ENCODE measurements around a stretch of chr1.

DNA sequence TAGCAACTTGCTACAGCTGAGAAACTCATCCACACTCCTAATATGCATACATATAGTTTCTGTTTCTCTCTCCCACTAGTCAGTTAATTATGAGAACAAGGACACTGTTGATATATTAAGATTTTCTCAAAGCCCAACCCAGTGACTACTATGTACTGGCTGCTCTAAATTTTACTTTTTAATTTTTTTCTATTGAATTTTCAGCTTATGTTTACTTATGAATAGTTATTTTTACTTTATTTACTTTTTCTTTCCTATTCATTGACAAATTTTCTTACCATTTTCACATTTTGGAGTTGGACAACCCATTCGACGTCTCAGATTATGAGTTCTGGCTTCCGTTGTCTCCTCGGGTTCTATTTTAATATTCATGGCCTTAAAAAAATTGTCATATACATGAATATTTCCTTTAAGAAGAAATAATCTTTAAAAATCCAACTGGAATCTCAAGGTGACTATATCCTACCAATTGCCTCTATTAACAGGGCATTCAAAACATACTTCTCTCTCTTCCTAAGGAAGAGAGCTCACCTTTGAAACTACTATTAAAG, 44.4 kb downstream of the KDM5B start:
- PRO-cap = no peak
- RAMPAGE, long total RNA, 4 experiments = no peak in any of the 4 experiments

- PRO-cap = unidirectional peak, minus-strand start at chr1:202767504
- RAMPAGE, long total RNA, 4 experiments = no peak in any of the 4 experiments
Observed at GRCh38 chr1:202766636-202767730, 41.2 kb downstream of the KDM5B start.

DNA sequence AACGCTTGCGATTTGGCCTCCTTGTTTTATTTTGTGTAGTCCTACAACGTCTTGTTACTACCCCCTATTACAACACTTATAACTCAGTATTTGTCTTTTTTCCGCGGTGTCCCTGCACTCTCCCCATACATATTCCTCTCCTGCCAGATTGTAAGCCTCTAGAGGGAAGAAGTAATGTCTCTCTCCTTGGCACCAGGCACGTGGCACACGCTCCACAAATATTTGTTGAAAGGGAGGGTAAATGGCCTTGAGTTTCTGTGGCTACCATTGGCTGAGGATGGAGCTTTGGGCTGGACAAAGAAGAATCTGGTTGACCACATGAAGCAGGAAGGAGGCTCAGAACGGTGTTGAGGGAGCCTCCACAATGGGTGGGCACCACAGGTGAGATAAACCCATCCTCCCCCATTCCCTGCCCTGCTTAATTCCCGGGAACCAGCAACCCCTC, 3.6 kb upstream of the KDM5B start:
- PRO-cap = no peak
- RAMPAGE, long total RNA, 4 experiments = no peak in any of the 4 experiments

- PRO-cap = bidirectional peak, plus-strand start at chr1:202861735, minus-strand start at chr1:202861526
- RAMPAGE, long total RNA, 4 experiments = start-site peak on the plus strand in 1 of 4 experiments, at chr1:202861731-202861755 at its widest, 6 reads per replicate; start-site peak on the minus strand in 1 of 4 experiments, at chr1:202861526-202861671 at its widest, 7 reads per replicate
Observed at GRCh38 chr1:202861399-202862300, 27.3 kb downstream of the RABIF start.

DNA sequence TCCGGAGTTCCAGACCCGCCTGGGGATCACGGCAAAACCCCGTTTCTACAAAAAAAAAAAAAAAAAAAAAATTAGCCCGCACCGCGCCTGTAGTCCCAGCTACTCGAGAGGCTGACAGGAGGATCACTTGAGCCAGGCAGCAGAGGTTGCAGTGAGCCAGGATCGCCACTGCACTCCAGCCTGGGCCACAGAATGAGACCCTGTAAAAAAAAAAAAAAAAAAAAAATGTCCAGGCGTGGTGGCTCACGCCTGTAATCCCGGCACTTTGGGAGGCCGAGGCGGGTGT, 380 bp upstream of the KLHL12 start:
- PRO-cap = no peak
- RAMPAGE, long total RNA, 4 experiments = no peak in any of the 4 experiments

DNA sequence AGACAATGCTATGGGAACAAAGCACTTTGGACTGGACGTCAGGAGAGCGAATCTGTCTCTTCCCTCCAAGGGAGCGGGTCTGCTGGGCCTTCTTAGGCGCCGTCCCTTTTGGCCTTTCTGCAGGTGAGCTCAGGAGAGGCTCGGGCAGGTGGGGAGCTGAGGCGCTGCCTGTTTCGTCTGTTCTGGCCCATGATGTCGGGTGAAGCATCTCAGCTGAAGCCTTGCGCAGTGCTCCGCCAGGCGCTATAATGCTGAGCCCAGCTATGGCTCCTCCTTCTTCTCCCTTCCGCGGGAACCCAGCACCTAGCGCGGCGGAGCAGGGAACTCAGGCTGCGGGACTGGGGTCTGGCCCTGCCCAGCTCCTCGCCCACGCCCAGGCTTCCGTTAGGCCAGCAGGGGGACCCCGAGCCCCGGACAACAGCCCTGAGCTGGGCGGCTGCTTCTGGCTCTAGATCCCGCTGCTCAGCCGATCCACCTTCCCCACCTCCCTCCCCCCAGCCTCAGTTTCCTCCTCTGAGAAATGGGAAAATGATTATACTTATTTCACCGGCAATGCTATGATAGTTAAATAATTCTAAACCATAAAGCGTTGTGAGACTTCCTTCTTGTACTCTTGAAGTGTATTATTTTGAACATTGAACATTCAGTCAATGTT, 9.8 kb upstream of the ADORA1 start:
- PRO-cap = no peak
- RAMPAGE, long total RNA, 4 experiments = no peak in any of the 4 experiments

DNA sequence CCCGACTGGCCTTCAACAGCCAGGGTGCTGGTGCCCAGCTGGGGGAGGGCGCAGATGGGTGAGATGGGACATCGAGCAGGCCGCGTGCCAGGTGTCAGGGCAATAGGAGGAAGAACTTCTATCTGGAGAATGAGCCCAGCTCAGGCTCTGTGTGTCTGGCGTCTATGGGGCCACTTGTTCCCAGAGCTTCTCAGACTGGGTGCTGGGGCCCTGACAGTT, 291 bp upstream of the MYBPH start:
- PRO-cap = no peak
- RAMPAGE, long total RNA, 4 experiments = no peak in any of the 4 experiments

GRCh38 chr1:203269008-203269454, 36.3 kb upstream of the BTG2 start:
- PRO-cap = no peak
- RAMPAGE, long total RNA, 4 experiments = no peak in any of the 4 experiments

- PRO-cap = no peak
- RAMPAGE, long total RNA, 4 experiments = no peak in any of the 4 experiments
Observed at GRCh38 chr1:203323558-203324566, 18.5 kb downstream of the BTG2 start.

- PRO-cap = unidirectional peak, plus-strand start at chr1:203344597
- RAMPAGE, long total RNA, 4 experiments = no peak in any of the 4 experiments
Observed at GRCh38 chr1:203344039-203344752, 6.7 kb downstream of the FMOD start.

DNA sequence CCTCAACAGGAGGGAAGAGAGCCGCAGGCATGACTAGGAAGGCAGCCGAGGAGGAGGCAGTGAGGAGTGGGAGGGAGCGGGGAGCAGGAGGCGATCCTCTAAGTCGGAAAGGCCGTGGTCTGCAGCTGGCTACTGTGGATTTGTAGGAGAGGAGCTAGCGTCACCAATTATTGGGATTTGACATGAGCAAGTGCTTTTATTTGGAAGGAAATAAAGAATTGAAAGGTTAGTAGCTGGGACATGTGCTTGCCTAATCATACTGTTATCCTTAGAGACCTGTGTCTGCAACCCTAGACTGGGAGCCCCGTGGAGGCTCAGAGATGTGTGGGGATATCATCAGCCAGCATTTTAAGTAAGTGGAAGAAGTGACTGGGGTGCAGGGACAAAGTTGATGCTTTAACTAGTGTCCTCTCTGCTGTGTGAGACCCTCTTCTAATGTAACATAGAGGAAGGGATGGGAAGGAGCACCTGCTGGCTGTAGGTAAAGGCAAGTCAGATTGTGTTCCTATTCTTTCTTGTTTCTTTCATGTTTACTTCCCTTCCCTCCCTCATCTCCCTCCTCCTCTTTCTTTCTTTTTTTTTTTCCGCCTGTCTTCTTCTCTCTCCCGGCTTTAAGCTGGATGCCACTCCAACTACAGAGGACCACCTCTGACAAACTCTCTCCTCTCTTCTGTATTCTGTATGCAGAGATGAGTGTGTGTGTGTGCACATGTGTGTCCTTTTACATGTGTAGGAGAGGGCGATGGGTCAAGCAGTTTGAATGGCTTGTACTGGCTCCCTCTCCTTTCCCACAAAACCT, 10.2 kb upstream of the FMOD start:
- PRO-cap = no peak
- RAMPAGE, long total RNA, 4 experiments = no peak in any of the 4 experiments

DNA sequence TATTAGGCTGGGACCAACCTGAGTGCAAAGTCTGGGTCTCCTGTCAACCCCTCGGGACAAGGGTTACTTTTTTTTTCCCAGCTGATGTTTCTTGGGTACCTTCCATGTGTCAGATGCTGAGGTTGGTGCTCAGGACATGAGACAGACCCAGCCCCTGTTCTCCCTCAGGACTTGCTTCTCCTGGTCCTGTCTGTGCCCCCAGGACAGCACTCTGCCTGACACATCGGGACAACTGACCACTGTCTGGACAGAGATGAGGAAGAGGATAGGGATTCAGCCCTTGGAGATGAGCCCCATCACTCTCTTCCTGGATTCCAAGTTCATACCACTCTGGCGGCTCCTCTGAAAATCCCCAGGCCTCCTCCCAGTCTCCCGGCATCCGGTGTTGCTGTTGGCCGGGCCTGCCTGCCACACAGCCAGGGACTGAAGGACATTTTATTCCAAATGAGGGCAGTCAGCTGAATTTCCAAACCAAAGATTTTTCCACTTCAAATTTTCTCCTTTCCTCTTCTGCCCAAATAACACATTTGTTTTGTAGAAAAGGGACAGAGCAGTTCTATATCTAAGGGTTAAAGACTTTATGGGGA, 55.7 kb upstream of the FMOD start:
- PRO-cap = no peak
- RAMPAGE, long total RNA, 4 experiments = no peak in any of the 4 experiments

GRCh38 chr1:203448138-203449163, 27.2 kb upstream of the PRELP start:
- PRO-cap = no peak
- RAMPAGE, long total RNA, 4 experiments = no peak in any of the 4 experiments

- PRO-cap = no peak
- RAMPAGE, long total RNA, 4 experiments = no peak in any of the 4 experiments
Observed at GRCh38 chr1:203591980-203592761, 34.5 kb upstream of the ATP2B4 start.

GRCh38 chr1:203996573-203997074, 76.3 kb upstream of the SOX13 start:
- PRO-cap = no peak
- RAMPAGE, long total RNA, 4 experiments = no peak in any of the 4 experiments

DNA sequence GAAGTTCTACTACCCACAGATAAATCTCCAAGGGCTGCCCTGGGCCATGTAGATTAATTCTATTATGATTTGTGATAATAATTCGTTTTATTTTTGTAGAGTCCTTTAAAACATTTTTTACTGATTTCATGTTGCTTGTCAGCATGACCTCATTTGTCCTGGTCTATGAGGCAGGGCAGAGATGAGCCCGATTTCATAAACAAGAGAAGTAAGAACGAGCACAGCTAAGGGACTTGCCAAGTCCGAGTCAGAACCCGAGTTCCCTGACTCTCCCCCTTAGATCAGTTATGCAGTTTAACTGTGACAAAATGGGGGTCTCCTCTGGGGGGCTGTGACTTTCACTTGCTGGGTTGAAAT, 31.1 kb upstream of the SOX13 start:
- PRO-cap = no peak
- RAMPAGE, long total RNA, 4 experiments = no peak in any of the 4 experiments

DNA sequence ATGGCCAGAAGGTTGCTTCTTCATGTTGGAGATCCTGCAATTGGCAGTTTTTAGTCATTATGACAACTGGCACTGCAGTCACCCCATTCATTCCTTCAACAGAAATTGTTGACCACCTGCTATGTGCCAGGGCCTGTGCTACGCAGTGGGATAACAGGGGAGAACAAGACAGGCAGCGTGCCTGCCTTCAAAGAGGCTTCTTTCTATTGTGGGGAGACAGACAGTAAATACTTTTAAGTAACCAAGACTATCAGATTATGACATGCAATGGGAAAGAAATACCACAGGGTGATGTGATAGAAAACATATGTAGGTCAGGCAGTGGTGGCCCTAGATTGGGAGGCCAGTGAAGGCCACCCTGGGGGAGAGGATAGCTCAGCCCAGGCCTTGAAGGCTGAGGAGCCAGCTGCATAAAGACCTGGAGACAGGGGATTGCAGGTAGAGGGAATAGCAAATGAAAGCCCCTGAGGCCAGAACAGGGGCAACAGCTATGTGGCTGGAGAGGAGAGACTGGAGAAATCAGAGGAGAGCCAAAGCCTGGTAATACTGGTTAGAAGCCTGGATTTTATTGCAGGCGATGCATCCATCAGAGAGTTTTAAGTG, 3.9 kb downstream of the SOX13 start:
- PRO-cap = no peak
- RAMPAGE, long total RNA, 4 experiments = no peak in any of the 4 experiments

GRCh38 chr1:204126830-204127468, 24.9 kb downstream of the ETNK2 start:
- PRO-cap = no peak
- RAMPAGE, long total RNA, 4 experiments = no peak in any of the 4 experiments

- PRO-cap = no peak
- RAMPAGE, long total RNA, 4 experiments = no peak in any of the 4 experiments
Observed at GRCh38 chr1:204264752-204265319, 51.0 kb upstream of the GOLT1A start.

DNA sequence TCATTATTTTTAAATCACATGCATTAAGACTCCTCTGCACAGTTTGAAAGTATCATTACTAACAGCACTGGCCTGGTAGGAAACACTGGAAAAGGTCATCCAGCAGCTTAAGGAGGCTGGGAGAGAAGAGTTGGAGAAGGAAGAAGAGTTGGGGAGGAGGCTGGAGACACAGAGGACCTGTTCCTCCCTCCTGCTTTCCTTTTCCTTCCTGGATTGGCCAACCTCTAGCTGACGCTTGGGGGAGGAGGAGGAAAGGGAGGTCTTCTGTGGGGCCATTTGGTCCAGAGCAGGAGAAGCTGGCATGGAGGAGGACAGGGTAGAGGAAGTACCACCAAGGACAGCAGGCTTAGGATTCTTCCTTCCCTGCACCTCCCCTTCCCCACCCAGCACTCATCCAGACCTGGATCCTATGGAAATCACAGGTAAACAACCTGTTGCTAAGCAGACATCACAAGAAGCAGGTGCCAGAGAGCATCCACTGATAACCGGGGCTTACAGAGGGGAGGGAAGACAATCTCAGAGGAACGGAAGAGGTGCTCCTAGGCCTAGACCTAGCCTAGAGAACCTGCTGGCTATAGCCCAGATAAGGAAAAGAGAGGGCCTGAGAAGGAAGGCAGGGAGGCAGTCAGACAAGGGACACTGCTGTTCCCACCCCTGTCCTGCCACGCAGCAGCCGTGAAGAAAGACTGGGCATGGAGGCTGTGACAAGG, 72.1 kb upstream of the GOLT1A start:
- PRO-cap = no peak
- RAMPAGE, long total RNA, 4 experiments = no peak in any of the 4 experiments

Measured in suprapubic skin (tissue), 4 donors.